Mammary microvascular endothelial cell (primary cell): ENCODE data around the gene ANHX.

DNA sequence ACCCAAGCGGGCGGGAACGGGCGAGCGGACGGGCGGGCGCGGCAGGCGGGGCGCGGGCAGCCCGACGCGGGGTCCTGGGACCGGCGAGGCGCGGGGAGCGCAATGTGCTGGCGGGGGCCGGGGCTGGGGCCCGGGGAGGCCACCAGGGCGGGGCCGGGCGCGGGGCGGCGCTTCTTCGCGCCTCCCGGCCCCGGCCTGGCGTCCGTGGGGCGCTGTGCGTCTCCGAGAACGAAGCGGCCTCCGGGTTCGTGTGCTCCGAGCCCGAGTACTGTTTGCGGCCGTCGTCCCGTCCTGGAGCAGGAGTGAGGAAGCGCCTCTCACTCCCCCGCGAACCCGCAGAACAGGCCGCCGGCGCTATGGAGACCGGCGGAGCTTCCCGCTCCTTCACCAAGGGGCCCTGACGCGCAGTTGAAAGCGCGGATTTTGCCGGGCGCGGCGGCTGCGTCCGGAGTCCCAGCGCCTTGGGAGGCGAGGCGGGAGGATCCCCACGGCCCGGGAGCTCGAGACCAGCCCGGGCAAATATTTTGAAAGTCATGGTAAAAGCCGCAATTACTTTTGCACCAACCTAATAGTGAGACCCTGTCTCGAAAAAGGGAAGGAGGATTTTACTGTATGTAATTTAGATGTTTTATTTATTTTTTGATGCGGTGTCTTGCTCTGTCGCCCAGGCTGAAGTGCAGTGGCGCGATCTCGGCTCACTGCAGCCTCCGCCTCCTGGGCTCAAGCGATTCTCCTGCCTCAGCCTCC lies 526 bp upstream of the ANKLE2 start:
- RAMPAGE, long total RNA: no peak

GRCh38 chr12:132782180-132782587 lies 20.6 kb upstream of the ANKLE2 start:
- RAMPAGE, long total RNA: no peak

- RAMPAGE, long total RNA: no peak
Observed at GRCh38 chr12:132828162-132828774, 401 bp downstream of the GOLGA3 start.

- RAMPAGE, long total RNA: no peak
Observed at GRCh38 chr12:132939557-132939903, 16.6 kb downstream of the ZNF605 start.

GRCh38 chr12:133079217-133079881 lies 1.4 kb upstream of the ZNF140 start:
- RAMPAGE, long total RNA: no peak

DNA sequence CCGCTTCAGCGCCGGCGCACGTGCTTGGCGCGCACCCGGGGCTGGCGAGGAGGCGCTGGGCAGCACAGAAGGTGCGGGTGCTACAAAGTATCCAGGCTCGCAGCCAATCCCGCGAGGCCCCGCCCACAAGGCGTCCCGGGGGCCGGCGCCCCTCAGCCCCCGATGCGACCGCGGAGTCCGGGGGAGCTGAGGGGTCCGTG lies at the start of gene ANHX:
ANHX (minus strand) TSS at position 61 of the 200 bp plus-strand sequence.
- RAMPAGE, long total RNA: no peak